Fibroblast of the aortic adventitia (primary cell): ENCODE results near the genes TNP2 and NPIPB2.

DNA sequence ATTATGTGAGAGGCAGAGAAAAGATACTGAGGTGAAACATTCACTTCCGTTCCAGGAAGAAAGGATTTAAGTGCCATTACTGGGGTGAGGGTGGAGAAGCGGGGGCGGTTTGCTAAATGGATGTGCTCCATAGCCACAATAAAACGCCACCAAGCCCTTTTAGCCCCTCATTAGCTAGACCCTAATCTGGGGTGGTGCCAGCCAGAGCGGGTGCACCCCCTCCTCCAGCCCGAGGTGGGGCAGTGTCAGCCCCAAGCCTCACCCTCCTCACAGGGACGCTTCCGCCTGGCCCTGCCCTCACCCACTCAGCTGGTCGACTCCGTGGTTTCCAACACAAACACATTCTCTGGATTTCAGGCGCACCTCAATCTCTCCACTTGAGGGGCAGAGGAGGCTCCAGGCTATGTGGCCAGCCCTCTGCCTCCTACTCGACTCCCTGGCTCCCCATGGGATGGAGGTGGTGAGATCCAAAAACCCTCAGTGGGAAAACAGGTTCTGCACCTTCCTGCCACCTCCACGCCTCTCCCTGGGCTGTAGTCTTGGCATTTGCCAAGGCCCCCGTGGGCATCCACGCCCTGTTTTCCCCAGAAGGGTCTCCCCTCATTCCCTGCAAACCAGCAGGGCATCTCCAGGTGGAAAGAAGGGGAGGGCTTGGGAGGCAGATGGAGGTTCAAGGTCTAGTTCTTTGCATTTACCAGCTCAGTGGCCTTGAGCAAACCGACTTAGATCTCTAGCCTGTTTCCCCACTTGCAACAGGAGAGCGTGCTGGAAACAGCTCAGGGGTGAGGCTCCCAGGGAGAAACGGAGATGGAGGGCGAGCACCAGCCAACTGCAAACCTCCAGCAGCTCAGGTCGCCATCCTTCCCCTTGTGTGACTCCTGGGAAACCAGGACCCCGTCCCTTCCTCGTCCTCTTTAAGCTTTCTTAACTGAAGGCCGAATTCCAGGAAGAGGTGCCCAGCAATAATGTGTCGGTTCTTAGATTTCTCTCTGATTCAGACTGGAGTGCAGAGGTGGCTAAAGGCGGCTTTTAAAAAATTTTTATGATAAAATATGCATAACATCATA lies 1.7 kb downstream of the EMP2 start:
- CAGE, long polyA plus RNA: no peak

DNA sequence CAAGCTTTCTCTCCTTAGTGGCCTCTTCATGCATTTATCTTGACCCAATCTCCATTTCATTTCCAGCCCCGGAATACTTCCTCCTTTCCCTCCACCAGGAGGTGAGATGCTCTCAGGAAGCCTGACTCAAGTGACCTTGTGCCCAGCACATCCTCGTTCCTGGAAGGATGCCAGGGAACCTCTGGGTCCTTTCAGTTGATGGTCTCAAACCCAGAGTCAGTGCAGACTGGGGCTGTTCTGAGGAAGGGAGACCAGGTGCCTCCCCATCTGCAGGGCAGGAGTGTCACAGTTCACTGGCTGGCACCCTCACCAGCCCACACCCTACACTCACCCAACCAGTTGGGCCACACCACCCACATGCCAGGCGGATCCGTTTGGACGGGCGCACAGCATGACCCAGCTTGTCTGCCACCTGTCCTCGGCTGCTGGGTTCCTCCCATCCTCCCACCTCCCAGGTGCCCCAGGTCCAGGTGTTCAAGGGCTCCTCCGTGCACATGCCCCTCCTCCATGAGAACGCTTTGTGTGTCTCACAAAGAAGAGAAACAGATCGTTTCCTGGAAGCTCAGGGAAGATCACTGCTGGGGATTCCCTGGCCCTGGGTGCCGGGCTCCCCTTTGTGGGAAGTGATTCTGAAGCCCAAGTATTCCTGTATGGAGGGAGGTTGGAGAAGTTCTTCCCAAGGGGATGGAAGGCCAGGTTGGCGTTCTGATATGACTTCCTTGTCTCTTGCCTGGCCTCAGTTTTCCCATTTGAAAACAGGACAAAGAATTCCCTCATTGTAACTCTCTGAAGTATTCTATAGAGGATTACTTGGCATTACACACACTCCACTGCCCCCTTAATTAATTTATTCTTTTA lies 14.2 kb upstream of the EMP2 start:
- CAGE, long polyA plus RNA: no peak

GRCh38 chr16:10601029-10602120 lies 21.0 kb upstream of the EMP2 start:
- CAGE, long polyA plus RNA: no peak

DNA sequence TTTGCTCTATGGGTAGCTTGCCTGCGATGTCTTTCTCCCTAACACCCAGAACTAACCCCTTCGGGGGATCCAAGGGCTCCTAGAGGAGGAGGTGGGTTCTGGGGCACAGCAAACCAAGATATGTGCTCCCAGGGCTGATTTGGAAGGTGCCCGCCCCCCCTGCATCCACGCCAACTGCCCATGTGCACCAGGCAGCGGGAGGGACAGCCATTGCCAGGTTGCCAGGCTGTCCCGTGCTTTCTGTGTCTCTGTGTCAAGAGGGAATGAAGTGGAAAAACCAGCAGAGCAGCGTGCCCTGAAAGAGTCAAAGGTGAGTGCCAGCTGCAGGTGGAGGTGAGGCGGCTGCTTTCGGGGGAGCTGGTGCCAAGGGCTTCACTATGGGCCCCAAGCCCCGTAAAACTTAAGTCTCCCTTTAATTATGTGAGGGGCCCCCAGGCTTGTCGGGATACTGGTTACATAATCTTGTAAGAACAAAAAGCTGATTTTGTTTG lies 6.4 kb downstream of the TEKT5 start:
- CAGE, long polyA plus RNA: no peak

DNA sequence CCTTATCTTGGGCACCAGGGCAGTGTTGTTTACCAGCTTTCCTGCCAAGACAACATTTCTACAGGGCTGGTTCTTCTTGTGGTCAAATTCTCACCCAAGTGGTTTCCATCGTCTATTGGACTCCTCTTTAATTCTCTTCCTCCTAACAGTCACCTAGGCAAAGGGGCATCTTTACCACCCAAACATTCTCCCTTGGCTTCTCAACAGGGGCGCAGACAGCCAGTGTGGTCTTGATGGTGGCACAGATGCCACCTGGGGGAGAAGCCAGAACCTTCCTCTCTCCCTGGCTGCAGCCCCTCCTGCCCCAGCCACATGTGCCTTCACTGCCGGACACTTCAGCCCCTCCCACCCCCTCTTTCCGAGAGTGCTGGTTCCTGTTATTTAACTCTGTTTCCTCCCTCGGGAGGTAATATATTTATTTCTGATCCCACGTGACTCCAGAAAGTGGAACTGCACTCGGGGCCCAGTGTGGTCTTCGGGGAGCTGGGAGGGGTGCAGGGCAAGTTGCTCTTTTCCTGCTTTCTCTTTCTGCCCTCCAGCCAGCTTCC lies 8.5 kb upstream of the CIITA start:
- CAGE, long polyA plus RNA: no peak

- CAGE, long polyA plus RNA: no peak
Observed at GRCh38 chr16:10923681-10924271, 18.5 kb downstream of the DEXI start.

GRCh38 chr16:10931026-10931484 lies 11.2 kb downstream of the DEXI start:
- CAGE, long polyA plus RNA: no peak

DNA sequence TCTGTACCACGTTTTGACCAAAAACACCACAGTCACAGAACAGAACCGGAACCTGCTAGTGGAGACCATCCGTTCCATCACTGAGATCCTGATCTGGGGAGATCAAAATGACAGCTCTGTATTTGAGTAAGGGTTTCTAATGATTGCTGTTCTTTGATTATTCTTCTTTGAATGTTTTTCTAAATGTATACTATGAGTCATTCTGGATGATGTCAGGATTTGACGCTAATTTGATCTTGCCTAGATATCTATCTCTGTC lies 13.3 kb downstream of the CLEC16A start:
- CAGE, long polyA plus RNA: no peak

- CAGE, long polyA plus RNA: no peak
Observed at GRCh38 chr16:10961070-10961761, 16.9 kb downstream of the CLEC16A start.

DNA sequence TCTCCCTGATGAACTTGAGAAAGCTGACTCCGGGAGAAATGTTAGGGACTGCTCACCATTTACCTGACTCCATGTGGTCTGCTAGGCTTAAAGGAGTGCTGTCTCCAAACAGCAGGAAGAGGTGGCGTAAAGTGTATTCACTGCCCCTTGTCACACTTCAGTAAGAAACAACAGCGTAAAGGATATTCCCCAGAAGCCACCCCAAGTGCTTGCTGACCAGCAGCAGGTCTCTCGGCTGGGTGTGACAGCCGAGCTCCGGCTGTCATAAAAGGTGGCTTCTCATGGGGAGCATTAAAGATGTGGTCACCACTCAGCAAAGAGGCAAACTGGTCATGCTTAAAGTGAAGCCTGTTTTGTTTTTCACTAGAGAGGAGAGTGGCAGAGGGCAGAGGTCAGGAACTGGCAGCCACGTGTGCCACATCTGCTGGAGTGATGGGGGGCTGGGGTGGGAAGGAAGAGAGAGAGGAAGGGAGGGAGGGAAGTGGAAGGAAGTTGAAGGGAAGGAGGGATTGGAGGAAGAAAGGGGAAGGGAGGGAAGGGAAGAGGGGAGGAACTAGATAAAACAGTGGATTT lies 119.2 kb downstream of the CLEC16A start:
- CAGE, long polyA plus RNA: no peak

DNA sequence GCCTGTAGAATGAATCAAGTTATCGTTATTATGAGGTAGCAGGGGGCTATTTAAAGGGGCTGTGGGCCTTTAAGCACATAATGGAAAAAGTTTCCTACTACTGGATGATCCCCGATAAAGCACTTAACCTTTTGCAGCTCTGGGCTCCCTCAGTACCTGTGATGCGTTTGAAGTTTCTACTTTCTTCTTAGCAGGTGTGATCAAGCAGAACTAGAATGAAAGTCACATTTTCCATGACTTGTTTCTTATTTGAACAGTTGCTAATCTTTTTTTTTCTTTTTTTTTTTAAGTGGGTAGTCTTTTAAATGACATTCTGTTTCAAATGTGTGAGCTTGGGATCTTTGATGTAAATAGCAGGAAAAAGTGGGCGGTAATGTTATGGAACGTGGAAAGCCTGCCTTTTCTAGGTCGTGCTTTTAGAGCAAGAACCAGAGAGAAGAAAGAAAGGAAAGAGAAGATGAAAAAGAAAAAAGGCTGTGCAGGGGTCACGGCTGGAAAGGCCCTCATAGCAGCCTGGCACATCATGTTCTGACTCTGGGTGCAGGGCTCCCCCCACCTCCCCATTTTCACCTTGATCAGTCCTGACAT lies 150.5 kb downstream of the CLEC16A start:
- CAGE, long polyA plus RNA: no peak

DNA sequence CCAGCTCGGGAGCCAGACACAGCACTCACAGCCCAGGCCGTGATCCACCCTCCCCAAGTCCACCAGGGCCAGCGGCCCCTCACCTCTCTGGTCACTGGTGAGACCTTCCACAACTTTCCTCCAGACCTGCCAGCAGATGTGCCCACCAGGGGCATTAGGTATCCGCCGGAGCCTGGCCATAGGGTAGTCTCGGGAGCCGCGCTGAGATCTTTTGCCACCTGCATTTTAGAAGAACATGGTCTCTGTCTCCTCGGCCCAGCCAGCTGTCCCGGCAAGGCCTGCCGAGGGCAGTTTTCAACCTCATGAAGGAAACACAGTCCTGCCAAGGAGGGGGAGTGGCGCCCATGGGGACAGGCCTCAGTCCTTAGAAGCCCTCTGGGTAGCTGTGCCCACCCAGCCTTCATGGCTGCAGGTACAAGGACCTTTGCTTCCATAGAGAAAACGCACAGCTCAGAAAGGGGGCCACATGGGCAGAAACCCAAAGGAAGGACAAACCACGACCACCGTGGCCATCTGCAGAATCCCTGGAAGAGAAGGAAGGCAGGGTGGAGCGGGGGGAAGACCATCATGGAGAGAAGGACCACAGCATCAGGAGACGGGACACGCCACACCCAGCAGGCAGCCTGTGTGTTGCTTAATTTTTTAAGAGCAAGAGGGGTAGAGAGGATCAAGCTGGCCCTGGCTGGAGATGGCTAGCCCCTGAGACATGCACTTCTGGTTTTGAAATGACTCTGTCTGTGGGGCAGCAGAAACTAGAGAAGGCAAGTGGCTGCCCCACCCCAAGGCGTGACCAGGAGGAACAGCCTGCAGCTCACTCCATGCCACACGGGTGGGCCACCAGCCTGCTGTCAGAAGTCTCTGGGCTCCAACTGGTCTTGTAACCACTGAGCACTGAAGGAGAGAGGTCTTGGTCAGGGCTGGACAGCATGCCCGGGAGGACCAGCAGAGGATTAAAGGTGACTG lies 75.8 kb downstream of the SOCS1 start:
- CAGE, long polyA plus RNA: no peak

DNA sequence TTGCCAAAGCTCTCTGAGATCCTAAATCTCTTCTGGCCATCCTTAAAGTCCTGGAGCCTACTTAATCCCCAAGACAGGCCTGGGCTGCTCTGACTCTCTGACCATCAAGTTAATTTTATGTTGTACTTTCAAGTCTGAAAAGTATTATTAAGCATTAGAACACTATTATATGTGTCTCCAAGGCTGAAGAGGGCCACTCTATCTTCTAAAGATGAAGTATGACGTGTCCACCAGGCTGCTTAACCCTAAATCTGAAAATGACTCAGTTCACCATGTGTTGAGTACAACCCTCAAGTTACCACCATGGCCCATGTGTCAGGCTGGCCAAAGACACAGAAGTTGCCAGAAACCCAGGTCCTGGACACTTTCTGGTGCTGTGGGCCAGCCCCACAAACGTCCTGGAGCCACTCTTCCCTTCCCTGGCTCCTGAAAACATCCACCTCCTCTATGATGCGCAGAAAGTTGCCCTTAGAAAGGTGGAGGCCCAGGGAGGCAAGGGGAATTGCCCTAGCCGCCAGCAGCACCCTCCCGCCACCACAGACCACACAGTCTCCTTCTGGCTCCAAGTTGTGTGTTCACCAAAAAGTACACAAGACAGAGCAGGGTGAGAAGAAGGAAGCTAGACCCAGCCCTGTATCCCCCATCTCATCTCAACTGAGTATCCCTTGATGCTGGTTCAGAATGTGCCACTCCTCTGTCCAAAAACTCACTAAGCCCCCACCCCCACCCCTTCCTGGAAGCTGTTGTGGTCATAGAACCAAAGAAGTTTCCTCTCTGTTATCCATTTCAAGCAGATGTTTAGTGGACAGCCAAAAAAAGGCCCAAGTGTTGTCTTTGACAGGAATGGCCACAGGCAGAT lies 2.6 kb downstream of the SOCS1 start:
- CAGE, long polyA plus RNA: no peak

GRCh38 chr16:11269044-11269490 lies at the start of gene TNP2:
Gene TNP2, minus strand, starts transcription at chr16:11269325.
- CAGE, long polyA plus RNA: no peak

DNA sequence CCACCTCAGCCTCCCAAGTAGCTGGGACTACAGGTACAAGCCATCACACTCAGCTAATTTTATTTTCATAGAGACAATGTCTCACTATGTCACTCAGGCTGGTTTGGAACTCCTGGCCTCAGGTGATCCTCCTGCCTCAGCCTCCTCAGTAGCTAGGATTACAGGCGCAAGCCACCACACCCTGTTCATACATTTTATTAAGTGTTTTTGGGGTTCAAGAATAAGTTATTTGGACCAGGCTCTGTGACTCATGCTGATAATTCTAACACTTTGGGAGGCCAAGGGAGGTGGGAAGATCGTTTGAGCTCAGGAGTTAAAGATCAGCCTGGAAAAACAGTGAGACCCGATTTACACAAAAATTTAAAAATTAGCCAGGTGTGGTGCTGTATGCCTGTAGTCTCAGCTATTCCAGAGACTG lies 28.1 kb upstream of the ENSG00000188897 start:
- CAGE, long polyA plus RNA: no peak

DNA sequence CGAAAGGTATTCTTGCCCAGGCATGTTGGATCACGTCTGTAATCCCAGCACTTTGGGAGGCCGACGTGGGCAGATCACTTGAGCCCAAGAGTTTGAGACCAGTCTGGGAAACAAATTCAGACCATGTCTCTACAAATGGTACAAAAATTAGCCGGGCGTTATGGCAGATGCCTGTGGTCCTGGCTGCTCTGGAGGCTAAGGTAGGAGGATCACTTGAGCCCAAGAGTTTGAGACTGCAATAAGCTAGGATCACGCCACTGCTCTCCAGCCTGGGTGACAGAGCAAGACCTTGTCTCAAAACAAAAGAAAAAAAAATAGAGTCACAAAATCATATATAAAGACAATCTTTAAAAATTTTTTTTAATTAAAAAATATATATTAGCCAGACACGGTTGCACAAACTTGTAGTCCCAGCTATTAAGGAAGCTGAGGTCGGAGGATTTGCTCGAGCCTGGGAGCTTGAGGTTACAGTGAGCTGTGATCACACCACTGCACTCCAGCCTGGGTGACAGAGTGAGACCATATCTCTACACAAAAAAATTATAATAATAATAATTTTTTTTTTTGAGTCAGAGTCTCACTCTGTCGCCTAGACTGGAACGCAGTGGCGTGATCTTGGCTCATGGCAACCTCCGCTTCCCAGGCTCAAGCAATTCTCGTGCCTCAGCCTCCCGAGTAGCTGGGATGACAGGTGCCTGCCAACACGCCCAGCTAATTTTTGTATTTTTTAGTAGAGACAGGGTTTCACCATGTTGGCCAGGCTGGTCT lies 23.9 kb downstream of the LITAF start:
- CAGE, long polyA plus RNA: no peak

GRCh38 chr16:11618058-11618786 lies 31.5 kb upstream of the LITAF start:
- CAGE, long polyA plus RNA: no peak

DNA sequence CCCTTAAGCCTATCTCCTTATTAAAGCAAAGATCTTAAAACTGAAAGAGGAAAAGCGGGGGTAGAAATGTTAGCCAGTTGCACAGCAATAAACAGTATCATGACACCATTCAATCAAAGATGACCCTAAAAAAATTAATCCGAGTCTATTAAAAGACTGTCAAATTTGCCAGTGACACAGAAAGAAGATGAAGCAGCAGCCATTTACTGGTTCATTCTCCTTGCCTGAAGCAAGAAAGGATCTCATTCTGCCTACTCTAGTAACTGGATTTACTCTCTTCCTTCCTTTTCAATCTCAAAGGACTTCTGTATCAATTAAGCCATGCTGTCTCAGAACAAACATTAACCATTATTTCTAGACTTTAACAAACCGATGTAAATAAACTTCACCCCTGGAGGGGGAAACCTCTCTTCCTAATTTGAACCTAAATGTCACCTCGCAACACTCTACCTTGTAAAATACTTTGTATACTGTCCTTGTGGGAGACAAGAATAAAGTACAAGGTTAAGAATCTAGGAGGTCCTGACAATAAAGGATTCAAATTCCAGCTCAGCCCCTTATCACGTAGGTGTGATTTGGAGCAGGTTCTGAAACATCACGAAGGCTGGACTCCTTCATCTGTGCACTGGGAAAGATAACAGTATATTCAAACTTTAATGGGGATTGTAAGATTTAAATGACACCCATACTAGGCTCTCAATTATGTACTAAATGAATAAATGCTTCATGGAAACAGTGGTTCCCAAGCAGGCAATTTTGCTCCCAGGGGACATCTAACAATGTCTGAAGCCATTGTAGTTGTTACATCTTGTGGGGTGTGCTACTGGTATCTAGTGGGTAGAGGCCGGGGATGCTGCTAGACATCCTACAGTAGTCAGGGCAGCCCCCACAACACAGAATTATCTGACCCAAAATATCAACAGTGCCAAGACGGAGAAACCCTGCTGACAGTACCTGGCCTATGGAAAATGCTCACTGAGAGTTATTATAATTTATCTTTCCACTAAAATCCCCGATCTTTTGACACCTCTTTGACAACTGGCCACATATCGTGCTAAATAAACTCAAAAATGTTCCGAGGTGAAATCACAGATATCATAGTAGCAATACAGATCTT lies 2.1 kb downstream of the TXNDC11 start:
- CAGE, long polyA plus RNA: no peak

GRCh38 chr16:11941933-11942482 lies at the start of gene NPIPB2:
Gene NPIPB2, minus strand, starts transcription at chr16:11942045.
- CAGE, long polyA plus RNA: no peak

DNA sequence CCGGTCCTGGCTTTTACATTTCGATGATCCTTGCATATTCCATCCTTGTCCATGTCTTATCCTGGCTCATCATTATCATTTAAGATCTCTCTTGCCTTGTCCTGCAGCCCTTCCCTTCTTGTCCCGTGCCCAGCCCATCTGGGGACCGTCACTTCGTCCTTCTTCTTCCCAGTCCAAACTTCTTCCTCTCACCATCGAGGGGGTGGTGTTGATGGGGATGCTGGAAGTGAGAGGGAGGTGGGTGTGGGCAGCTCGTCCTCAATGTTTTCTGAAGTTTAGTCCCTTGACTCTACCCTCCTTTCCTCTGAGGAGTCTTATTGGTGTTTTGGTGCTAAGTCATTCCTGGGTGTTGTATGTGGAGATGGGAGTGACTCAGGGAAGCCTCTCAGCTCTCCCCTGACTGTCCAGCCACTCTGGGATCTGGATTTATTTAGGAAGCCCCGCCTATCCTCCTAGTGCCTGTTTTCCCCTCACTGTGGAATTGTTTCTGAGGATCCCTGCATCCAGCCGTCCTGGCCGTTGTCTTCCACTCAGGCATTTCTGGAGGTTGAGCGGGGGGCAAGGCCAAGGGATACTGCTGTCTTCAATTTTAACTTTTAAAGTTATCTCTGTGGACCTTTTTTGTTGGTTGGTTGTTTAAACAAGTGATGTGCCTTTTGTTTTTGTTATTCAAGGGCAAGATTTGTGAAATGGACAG lies 1.1 kb downstream of the SNX29 start:
- CAGE, long polyA plus RNA: no peak